Breast epithelium (tissue), 2 donors: ENCODE results near the gene BTNL9.

DNA sequence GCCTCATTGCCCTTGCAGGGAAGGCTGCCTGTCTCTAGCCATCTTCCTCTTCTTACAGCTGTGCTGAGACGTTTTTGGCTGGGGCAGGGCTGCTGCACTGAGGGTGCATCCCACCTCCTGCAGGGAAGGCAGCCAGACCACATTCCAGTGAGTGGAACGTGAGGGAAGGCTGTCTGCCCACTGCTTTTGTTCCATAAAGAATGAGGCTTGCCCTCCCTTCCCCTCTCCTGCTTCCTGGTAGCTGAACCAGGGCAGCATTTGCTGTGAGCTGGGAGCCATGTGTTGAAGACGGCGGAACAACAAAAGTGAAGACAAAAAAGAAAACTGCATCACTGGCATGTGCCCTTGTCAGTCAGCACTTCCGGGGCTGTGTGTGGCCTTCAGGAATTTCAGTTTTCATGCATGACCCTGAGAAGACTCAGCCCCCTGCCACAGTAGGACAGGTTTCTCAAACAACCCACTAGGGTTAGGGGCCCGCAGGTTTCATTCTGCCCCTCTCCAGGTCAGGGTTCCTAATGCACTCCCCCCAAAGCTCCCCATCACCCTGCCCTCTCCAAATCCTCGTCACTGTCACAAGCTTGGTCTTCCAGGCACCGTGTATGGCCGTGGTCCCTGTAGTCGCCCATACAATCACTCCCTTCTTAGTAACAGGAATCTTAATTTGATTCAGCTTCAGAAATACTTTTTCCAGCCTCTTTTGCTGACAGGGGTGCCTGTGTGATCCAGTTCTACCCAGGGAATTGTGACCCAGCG, 16.6 kb downstream of the MGAT1 start:
- PRO-cap: no peak
- RAMPAGE, long total RNA, 2 experiments: no peak in any of the 2 experiments

DNA sequence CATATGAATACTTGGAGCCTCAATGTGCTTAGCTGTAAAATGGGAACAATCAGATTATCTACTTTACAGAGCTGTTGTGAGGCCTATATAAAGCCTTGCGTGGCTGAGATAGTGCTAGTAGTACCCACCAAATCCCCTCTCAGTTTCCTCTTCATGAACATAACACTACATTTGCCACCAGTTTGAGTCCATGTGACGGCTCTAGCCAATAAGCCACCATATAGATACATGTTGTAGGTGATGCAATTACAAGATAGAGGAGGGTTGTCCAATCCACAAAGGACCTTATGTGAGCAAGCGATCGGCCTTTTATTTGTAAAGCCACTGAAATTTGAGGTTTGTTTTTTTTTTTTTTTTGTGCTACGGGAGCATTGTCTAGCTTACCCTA, 19.1 kb upstream of the MGAT1 start:
- PRO-cap: no peak
- RAMPAGE, long total RNA, 2 experiments: no peak in any of the 2 experiments

- PRO-cap: no peak
- RAMPAGE, long total RNA, 2 experiments: no peak in any of the 2 experiments
Measured at GRCh38 chr5:180885767-180886445, 13.1 kb upstream of the BTNL8 start.

DNA sequence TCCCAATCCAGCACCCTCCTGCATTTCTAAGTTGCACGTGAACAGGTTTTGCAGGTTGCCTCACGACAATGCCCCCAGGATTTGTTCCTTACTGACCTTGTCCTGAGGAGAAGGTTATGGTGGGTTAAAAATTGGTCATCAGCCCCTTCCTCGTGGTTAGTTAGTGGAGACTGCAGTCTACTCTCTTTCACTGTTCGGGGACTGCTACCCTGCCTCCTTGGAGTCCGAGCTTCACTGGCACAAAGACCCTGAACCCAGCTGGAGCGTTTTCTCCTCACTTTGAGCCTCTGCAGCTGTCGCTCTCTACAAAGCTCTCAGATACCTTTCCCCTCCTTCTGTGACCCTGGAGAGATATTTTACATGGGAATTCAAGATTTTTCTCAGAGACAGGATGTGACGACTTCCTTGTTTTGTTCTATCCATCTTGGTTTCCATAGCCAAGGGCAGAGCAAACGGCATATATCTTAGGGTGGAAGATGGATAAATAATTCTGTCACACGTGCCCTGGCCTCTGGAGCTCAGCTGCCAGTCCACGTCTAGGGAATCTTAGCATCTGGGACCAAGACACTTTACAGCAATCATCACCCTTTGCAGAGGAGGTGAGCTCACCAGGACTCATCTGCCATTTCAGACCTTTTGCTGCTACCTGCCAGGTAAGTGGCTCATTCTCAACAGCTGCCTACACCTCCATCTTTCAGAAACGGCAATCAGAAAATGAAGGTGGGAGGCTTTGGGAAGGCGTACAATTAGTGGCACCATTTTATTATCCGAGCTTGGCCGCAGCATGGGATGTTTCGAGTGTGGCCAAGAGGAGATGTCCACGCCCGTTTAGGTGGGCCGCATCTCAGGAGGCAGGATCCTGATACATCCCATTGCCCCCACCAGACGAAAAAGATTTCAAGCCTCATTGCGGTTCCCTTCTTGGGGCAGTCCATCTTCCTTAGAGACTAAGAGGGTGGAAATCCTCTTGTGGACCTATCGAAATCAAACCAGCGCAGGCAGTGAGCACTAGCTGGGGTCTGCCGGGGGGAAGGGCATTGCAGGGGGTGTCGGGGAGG, at the start of gene BTNL9:
BTNL9 (plus strand) TSS at position 487 of the 1,058 bp plus-strand sequence.
- PRO-cap: bidirectional peak, plus-strand start at position 487 of the sequence, minus-strand start at position 281 of the sequence
- RAMPAGE, long total RNA, 2 experiments: start-site peak on the minus strand in 1 of 2 experiments, centred at positions 239 to 321 of the sequence, 5 to 8 reads per replicate

DNA sequence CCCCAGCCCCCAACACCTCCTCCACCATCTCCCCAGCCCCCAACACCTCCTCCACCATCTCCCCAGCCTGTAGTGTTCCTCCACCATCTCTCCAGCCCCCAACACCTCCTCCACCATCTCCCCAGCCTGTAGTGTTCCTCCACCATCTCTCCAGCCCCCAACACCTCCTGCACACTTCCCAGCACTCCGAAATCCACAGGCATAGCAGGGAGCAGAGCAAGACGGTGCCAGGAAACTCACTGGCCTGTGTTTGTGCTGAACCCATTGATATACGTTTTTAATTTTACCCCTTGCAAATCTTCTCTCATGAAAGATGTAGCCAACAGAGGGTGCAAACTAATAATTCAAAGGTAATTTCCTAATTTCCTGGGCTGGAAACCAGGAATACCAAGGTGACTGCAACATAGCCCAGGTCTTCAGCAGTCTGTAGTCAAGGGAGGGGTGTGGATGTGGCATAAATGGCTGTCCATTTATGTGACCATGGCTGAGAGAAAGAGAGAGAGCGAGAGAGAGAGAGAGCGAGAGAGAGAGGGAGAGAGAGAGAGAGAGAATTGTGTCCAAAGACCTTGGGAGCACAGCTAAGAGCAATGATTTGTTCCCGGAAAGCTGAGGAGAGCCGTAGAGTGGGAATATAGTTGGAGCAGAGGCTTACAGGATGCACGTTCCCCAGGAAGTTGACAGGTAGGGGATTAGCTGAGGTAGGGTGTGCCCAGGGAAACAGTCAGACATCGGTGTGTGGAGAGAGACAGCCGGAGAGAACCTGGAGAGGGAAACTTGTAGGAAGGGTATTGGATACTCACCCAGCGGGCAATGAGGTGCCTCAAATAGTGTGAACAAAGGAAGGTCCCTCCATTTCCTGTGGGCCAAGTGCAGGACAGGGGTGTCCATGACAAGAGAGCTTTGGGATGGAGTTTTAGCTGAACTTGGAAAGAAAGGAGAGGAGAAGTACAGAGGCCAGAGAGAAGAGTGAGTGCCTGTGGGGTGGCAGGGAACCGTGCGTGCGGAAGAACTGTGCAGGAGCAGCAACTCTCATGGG, 6.4 kb downstream of the BTNL9 start:
- PRO-cap: no peak
- RAMPAGE, long total RNA, 2 experiments: no peak in any of the 2 experiments

DNA sequence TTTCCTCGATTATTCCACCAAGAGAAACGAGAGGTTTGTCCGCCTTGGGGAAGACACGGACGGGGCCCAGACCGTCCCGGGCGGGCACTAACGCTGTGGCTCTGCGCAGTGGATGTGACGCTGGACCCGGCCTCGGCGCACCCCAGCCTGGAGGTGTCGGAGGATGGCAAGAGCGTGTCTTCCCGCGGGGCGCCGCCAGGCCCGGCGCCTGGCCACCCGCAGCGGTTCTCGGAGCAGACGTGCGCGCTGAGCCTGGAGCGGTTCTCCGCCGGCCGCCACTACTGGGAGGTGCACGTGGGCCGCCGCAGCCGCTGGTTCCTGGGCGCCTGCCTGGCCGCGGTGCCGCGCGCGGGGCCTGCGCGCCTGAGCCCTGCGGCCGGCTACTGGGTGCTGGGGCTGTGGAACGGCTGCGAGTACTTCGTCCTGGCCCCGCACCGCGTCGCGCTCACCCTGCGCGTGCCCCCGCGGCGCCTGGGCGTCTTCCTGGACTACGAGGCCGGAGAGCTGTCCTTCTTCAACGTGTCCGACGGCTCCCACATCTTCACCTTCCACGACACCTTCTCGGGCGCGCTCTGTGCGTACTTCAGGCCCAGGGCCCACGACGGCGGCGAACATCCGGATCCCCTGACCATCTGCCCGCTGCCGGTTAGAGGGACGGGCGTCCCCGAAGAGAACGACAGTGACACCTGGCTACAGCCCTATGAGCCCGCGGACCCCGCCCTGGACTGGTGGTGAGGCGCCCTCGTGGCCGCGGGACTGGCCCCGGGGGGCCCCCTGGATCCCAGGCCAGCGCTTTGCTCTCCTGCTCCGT, 19.3 kb downstream of the BTNL9 start:
- PRO-cap: no peak
- RAMPAGE, long total RNA, 2 experiments: no peak in any of the 2 experiments

DNA sequence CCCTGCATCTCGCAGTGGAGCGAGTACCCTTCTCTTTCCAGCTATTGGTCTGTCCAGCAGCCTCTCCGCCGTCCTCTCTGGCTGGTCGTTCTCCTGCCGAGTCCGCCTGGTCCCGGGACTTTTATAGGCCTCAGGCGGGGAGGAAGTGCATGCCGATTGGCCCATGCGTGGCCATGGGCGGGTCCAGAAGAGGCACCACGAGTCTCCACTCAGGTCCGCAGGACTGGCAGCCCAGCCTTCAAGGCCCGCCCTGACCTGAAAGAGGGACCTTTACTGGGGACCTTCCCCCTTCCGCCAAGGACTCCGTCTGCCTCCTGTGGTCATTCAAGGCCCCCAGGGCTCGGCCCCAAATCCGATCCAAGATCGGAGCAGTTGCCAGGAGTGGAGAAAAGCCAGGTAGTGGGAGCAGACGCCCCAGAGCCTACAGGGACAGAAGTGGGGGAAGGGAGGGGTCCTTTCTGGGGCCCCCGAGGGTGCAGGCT, 30.0 kb downstream of the BTNL9 start:
- PRO-cap: no peak
- RAMPAGE, long total RNA, 2 experiments: no peak in any of the 2 experiments

GRCh38 chr5:181101118-181101545, 29.8 kb downstream of the OR2V1 start:
- PRO-cap: no peak
- RAMPAGE, long total RNA, 2 experiments: no peak in any of the 2 experiments

DNA sequence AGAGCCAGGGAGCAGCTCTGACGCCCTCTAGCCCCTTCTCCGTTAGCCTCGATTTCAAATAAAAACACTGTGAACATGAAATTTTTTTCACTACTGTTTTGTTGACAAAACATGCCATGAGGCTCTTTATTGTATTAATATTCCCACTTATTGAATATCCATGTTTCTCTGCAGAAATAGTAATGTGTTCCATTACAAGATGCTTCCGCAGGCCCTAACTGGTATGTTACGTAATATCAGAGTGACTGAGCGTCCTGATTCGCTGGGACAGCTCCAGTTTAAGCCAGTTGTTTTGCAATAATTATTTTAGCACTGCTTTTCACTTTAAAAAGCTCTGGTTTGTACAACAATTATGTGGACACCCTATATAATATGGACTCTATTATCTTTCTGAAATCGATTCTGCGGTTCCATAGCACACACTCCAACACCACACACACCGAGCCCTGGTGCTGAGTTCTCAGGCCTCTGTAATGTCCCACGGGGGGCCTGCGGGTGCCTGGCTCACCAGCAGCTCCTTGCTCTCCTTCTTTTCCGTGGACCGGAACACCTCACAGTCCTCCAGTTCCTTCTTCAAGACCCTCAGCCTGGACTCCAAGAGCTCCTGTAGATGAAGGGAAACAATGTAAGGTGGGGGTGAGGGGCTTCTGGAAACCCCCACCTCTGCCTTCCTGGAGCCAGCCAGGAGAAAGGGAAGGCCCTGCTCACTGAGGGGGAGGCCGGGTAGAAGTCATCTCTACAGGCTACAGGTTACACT, 1.8 kb downstream of the TRIM7 start:
- PRO-cap: no peak
- RAMPAGE, long total RNA, 2 experiments: no peak in any of the 2 experiments

DNA sequence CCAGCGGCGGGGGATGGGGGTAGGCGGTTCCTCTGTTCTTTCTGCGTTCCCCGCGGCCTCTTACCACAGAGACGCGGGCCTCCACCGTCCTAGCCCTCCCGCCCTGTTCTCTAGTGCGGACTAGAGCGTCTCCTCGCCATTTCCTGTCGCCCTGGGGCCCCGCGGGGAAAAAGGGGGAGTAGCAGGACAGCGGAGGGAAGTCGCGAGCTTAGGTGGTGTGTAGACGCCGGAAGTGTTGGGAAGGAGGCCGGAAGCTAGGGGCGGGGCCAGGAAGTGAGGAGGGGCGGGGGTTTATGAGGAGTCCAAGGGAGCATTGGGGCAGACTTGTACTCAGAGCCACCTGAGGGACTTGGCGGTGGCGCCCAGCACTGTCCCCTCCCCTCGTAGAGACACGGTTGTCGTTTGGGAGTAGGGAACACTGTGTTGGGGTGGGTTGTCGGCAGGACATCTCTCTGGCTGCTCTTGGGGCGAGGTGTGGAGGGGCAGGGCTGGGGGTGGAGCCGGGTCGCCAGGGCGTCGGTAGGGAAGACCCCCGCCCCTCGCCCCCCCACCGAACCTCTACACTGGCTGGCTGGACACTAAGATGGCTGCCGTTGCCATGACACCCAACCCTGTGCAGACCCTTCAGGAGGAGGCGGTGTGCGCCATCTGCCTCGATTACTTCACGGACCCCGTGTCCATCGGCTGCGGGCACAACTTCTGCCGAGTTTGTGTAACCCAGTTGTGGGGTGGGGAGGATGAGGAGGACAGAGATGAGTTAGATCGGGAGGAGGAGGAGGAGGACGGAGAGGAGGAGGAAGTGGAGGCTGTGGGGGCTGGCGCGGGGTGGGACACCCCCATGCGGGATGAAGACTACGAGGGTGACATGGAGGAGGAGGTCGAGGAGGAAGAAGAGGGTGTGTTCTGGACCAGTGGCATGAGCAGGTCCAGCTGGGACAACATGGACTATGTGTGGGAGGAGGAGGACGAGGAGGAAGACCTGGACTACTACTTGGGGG, 635 bp downstream of the TRIM41 start:
- PRO-cap: bidirectional peak, plus-strand start at position 294 of the sequence, minus-strand start at position 145 of the sequence
- RAMPAGE, long total RNA, 2 experiments: start-site peak on the plus strand in 2 of 2 experiments, centred at positions 306 to 723 of the sequence, 18 to 49 reads per replicate

GRCh38 chr5:181235533-181236485, 7.9 kb downstream of the RACK1 start:
- PRO-cap: no peak
- RAMPAGE, long total RNA, 2 experiments: no peak in any of the 2 experiments

- PRO-cap: no peak
- RAMPAGE, long total RNA, 2 experiments: no peak in any of the 2 experiments
Measured at GRCh38 chr5:181245520-181246013, 1.9 kb upstream of the RACK1 start.